Progenitor cell of endocrine pancreas (in vitro differentiated cells): ENCODE results near the gene CLHC1.

- PRO-cap: no peak
Observed at GRCh38 chr2:54611822-54612566, 111.5 kb upstream of the EML6 start.

- PRO-cap: no peak
Observed at GRCh38 chr2:54618246-54618569, 105.3 kb upstream of the EML6 start.

DNA sequence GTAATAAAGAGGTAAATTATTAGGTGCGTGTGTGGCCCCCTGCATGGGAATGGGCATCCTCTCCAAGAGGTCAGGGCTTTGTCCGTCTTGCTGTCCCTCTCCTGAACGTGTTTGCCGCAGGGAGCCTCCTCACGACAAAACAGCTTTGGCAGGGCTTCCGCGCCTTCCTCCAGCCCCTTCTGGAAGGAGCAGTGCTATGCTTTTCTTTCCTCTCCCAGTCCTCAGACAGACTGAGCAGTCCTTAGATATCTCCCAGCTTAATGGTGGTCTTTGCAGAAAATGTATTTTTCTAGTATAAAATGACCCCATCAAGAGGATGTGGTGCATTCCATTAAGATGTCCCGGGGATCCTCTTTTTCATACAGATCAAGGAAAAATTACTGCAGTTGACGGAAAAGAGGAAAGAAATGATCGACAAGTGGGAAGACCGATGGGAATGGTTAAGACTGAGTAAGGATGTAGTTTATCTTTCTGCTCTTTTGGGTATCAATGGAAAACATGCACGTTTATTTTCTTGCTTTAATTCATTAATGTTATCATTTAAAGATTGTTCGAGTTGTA is 67.8 kb upstream of the EML6 start:
- PRO-cap: no peak

- PRO-cap: no peak
Observed at GRCh38 chr2:54668639-54669320, 54.7 kb upstream of the EML6 start.

DNA sequence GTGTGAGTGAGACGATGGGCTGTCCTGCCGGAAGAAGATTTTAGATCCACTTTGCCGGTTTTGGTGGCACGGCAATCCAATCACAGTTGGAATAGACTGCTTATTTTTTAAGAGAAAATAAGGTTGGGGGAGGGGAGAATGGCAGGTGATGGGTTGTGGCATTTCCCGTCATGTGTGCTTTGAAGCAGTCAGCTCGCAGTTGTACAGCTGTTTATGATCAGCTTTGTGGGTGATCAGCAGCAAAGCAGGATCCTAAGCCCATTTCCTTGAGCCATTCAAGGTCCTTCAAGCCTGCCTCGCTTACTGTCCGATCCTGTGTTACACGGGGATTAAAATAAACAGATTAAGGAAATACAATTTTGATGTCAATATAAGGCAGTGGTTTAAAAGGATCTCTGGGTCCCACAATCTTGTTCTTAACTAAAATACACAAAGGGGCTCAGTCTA is 152.3 kb downstream of the RTN4 start:
- PRO-cap: no peak

DNA sequence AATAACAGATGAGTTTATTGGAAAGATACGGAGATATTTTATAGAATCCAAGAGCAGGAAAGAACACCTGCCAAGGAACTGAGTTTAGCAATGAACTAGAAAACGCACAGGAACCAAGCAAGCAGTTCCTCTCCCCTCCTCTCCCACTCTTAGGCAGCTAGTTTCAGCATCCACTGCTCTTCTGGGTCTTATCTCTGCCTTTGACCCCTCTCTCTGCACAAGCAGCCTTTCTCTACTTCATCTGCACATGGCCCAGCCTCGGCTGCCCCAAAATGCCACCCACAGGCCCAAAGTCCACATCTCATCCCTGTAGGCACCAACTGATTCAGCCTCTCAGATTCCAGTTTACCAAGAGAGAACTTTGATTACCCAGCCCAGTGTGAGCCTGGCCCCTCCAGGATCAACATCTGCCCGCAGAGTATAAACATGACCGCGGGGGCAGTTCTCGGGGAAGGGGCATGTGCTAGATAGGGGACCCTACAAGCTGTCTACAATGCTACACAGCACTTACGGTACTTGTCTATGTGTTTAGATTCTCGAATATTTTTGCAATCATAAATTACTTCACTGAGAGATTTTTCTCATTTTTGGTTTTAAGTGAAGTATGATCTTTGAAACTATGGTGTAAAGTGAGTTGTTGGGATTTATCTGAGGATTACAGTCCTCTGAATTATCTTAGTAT is 141.7 kb downstream of the RTN4 start:
- PRO-cap: no peak

DNA sequence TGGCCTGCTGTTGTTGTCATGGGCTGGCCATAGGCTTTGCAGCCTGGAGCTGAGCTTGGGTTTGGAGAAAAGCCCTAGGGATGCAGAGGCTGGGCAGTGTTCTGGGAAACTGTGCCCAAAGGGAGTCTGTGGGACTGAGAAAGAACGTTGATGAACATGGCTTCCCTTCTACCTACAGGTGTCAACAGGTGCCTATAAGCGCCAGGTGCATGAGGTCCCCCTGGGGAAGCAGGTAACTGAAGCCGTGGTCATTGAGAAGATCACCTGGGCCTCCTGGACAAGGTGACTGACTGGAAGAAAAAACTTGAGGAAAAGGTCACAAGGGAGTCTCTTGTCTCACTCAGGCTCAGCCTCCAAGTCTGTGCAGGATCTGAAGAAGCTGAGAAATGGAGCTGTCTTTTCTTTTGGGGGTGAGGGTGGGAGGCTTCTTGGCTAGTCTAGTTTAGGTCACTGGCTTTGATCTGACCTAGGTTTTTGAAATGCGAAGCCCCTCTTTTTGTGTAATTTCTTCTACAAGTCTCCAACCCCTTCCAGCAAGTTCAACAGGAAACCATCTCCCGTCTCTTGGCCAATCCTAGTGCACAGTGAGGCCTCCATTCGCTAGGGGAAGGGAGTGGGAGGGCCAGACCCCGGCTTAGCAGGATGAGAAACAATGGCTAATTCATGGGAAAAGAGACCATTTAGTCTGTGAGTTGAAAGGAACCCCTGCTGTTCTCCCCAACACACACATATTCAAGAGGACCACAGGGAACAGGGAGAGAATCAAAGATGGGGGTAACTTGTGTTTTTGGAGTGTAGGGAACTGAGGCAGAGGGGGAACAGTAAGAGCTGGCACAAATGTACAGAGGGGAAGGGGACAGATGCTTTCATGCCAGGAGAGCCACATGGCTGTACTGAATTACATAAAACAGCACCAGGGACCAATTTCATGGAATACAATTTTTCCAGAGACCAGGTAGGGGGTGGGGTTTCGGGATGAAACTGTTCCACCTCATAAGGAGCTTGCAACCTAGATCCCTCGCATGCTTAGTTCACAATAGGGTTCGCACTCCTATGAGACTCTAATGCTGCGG is 83.1 kb downstream of the RTN4 start:
- PRO-cap: no peak

DNA sequence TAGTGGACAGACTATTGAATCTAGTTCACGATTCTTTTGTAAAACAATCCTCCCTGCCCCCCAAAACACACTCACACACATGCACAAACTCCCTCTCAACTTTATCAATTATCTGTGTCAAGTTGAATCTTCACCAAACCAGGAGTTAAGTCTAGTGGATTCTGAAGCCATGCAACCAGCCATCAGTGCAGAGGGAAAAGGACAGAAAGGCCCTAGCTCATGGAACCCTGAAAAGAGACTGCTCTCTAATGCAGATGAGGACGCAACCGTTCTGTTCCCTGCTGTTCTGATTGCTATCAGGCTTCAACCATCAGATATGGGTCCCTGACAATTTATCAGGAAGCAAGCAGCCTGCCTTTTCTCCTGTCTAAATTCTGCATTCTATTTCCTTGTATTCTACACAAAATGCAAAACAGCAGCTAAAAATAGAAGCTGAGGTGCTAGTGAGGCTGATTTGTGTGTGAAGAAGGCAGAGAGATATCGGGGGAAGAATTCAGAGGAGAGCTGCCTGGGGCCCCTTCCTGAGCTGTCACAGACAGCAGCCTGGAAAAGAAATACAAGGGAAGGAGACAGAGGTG is 68.4 kb upstream of the RTN4 start:
- PRO-cap: no peak

GRCh38 chr2:55133652-55134387 is 83.6 kb upstream of the RTN4 start:
- PRO-cap: no peak

GRCh38 chr2:55231696-55232484 is at the start of gene CLHC1:
CLHC1 (minus strand) TSS chr2:55232293.
- PRO-cap: bidirectional peak, plus-strand start at chr2:55231959, minus-strand start at chr2:55231937; bidirectional peak, plus-strand start at chr2:55232377, minus-strand start at chr2:55232236

DNA sequence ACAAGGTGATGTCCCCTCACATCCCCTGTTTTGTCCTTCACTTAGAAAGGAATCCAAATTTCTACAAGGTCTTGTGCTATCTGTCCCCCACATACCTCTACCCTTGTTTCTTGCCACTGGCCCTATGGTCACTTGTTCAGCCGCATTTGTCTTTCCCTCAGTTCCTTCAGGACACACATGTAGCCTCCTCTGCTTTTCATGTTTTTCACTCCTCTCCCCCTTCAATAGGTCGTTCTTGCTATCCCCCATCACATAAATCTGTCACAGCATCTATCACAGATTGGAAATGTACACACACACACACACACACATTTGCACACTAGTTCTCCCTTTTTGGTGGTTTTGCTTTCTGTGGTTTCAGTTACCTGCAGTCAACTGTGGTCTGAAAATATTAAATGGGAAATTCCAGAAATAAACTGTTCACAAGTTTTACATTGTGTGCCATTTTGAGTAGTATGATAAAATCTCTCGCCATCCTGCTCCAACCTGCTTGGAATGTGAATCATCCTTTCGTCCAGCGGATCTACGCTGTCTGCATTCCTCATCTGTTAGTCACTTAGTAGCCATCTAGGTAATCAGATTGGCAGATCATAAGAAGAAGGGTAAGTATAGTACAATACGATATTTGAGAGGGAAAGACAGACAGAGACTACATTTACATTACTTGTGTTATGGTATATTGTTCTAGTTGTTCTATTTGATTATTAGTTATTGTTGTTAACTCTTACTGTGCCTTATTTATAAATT is 85.9 kb upstream of the PNPT1 start:
- PRO-cap: no peak

- PRO-cap: unidirectional peak, minus-strand start at chr2:56009237
Observed at GRCh38 chr2:56009096-56009521, 85.5 kb upstream of the EFEMP1 start.

GRCh38 chr2:56133799-56134014 is 50.1 kb upstream of the CCDC85A start:
- PRO-cap: no peak

DNA sequence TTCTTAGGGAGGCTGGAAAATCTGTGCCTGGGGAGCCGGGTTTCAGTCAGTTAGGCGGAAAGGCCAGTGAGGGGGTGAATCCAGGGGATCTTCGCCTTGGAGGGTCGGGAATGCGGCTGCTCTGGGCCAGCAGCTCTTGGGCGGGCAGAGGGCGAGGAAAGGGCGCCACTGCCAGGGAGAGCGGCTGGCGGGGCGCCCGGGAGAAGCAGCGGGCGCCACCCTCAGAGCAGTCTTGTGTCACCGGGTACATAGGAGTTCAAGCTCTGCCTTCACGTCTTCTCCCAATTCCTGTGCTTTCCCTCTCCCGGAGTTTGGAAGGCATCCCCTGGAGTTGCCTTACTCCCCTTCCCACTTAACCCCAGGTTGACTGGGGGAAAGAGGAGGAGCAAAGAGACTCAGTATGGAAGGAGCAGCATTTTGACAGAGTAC is 1.4 kb downstream of the CCDC85A start:
- PRO-cap: no peak

DNA sequence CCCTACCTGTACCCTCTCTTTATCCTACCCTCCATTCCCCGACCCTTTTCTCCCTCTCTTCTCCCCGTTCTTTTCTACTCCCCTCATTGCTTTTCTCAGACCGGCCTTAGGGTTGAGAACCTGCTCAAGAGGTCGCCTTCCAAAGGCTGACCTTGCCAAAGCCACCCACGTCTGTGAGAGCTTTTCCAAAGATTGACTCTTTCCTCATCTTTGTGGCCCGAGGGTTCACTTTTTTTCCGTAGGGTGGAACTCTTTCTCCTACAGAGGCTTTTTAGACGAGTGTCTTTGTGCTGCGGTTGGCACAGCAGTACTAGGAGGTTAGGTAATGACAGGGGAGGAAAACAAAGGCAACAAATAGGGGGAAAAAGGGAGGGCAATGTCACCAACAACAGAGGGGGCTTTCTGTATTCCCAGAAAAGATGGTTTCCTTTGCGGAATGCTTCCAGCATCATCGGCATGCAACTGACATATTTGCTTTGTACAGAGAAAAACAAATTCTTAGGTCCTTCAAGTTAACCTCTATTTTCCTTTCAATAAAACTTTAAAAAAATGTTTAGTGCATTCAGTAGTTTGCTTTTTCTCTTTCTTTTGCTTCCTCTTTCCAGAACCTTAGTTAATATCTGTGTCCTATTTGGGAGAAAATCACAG is 188.0 kb upstream of the FANCL start:
- PRO-cap: unidirectional peak, minus-strand start at position 175 of the sequence; unidirectional peak, minus-strand start at position 327 of the sequence

DNA sequence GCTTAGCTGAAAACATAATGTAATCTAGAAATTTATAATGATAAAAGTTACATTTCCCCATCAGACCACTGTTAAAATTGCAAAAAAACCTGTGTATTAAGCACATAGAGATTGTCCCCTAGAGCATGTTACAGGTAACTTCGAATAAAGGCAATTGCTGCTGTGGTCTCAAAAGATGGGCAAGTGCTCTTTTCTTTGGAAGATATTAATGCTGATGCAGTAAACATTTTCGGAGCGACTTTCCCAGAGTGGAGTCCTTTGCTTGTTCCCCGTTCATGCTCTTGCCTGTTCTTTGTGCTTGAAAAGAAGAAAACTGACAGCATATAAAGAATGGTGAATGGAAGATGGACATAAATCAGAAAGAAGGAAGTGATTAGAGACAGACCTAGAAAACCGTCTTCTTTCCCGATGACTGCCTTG is 740.0 kb upstream of the FANCL start:
- PRO-cap: no peak

DNA sequence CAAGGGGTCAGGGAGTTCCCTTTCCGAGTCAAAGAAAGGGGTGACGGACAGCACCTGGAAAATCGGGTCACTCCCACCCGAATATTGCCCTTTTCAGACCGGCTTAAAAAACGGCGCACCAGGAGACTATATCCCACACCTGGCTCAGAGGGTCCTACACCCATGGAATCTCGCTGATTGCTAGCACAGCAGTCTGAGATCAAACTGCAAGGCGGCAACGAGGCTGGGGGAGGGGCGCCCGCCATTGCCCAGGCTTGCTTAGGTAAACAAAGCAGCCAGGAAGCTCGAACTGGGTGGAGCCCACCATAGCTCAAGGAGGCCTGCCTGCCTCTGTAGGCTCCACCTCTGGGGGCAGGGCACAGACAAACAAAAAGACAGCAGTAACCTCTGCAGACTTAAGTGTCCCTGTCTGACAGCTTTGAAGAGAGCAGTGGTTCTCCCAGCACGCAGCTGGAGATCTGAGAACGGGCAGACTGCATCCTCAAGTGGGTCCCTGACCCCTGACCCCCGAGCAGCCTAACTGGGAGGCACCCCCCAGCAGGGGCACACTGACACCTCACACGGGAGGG is 469.5 kb downstream of the BCL11A start:
- PRO-cap: no peak

- PRO-cap: no peak
Observed at GRCh38 chr2:60091863-60092504, 461.5 kb downstream of the BCL11A start.

GRCh38 chr2:60529711-60530587 is 23.5 kb downstream of the BCL11A start:
- PRO-cap: no peak

DNA sequence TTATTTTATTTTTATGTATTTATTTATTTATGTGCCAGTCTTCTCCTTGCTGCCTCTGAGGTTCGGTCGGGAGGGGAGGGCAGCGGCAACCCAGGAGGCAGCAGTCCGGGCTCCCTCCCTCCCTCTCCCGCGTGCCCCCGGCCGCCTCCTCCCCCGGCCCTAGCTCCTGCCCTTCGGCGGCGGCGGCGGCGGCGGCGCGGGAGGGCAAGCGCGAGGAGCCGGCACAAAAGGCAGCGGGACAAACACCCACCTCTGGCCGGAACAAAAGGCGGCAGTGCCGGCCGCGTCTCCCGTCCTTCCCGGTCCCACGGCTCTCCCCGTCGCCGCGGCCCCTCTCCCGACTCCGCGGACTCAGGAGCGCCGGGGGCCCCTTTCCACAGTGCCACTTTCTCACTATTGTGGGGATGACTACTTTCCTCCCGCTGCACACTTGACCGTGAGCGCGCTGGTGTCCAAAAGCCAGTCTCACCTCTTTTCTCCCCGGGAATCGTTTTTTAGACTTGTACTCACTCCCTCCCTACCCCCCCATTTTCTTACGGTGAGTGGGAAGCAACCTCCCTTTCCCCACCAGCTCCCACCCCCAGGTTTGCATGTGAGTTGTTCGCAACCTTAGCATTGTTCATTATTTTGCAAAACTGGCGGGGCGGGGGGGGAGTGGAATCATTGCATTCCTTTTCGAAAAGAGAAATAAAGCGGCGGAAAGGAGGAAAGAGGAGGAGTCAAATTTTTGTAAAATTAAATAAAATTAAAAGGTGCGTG is 1.0 kb downstream of the BCL11A start:
- PRO-cap: unidirectional peak, plus-strand start at position 241 of the sequence